Airway epithelial cell (primary cell): ENCODE measurements around a stretch of chr22.

DNA sequence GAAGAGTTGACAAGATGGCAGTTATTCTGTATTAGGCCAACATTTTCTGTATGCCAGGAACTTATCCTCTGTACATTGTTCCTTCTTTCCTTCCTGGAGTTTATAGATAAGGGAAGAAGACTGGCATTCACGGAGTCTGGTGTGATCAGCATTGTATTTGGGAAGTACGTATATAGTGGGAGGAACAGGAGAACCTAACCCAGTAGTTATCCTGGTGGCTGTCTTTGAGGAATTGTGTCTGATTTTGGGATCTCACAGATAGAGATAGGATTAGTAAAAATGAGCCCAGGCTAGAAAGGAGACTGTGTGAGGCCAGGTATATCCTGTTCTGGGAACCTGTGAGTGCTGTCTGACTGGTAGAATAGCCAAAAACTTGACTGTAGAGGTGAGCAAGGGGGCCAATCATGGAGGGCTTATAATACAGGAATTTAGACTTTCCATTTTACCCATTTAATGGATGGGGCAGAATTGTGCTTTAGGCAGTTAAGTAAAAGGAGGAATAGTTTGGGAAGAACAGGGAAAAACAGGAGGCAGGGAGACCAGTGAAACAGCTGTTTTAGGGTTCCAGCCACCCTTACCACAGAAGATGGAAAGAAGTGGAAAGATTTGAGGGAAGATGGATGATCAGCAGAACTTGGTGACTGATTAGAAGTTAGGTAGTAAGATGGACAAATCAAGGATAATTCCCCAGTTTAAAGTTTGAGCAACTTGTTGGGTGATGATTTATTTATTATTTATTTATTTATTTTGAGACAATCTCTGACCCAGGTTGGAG lies 9.9 kb downstream of the EP300 start:
- RAMPAGE, long total RNA, result no peak

DNA sequence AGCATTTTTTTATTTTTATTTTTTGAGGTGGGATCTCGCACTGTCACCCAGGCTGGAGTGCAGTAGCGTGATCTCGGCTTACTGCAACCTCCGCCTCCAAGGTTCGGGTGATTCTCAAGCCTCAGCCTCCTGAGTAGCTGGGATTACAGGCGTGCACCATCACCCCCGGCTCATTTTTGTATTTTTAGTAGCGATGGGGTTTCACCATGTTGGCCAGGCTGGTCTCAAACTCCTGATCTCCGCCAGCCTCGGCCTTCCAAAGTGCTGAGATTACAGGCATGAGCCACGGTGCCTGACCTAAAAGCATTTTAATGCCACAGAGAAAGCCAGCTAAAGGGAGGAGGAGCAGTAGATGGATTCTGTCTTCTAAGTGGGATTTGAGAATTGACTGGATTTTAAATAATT lies 14.5 kb downstream of the EP300 start:
- RAMPAGE, long total RNA, result no peak

- RAMPAGE, long total RNA, result no peak
Observed at GRCh38 chr22:41114121-41114914, 21.9 kb downstream of the EP300 start.

- RAMPAGE, long total RNA, result no peak
Observed at GRCh38 chr22:41168228-41168936, 36.7 kb upstream of the L3MBTL2 start.

DNA sequence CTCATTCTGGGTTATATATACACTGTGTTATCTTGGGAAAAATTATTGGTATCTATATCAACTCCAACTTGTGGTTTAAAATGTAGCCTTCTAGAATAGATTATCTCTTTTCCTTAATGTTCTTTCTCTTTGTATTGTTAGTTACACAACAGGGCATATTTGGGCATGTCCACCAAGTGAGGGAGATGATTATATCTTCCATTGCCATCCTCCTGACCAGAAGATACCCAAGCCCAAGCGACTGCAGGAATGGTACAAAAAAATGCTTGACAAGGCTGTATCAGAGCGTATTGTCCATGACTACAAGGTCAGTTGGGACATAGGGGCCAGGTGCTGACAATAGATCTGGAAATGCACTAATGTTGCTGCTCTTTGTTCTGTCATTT lies 34.9 kb upstream of the L3MBTL2 start:
- RAMPAGE, long total RNA, result no peak

GRCh38 chr22:41172360-41172694 lies 32.8 kb upstream of the L3MBTL2 start:
- RAMPAGE, long total RNA, result no peak

- RAMPAGE, long total RNA, result no peak
Observed at GRCh38 chr22:41176770-41177629, 28.1 kb upstream of the L3MBTL2 start.

DNA sequence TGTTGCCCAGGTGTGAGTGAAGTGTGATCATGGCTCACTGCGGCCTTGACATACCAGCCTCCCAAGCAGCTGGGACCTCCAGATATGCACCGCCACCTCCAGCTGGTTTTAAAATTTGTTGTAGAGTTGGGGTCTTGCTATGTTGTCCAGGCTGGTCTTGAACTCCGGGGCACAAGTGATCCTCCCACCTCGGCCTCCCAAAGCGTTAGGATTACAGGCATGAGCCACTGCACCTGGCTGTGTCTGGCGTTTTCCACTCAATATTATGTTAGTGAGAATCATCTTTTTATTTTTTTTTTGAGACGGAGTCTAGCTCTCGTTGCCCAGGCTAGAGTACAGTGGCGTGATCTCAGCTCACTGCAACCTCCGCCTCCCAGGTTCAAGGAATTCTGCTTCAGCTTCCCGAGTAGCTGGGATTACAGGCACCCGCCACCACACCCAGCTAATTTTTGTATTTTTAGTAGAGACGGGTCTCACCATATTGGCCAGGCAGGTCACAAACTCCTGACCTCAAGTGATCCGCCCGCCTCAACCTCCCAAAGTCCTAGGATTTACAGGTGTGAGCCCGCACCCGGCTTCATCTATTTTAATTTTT lies 2.1 kb upstream of the CHADL start:
- RAMPAGE, long total RNA, result no peak

- RAMPAGE, long total RNA, result no peak
Observed at GRCh38 chr22:41288118-41288703, 2.2 kb upstream of the RANGAP1 start.

DNA sequence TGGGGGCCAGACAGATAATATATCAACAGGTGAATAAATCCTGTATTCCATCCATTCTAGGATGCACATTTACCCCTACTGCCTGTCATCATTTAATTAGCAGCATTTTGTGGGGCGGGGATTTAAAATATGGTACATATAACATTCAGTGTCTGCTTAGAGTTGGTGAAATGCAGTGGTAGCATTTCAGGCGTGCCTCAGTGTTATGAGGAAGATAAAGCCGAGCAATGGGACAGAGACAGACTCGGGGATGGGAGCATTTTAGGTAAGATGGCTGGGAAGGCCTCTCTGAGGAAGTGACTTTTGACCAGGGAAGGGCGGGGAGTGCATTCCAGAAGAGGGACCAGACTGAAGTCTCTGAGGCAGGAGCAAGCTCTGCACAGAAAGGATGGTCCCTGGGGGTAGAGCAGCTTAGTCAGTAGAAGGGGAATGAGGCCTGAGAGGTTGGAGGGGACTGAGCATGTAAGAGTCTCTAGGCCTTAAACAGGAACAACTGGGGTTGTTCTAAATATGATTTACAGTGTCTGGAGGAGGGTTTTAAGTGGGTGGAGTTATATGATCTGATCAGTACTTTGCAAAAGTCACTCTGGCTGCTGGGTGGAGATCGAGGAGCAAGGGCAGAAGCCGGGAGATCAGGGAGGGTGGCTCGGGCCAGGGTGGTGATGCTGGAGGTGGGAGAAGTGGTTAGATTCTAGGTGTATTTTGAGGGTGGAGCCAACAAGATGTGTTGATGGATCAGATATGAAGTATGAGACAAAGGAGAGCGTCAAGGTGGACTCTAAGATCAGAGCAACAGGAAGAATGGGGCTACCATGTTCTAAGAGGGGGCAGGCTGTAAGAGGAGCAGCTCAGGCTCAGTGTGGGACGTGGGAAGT lies 31.7 kb upstream of the TEF start:
- RAMPAGE, long total RNA, result no peak

GRCh38 chr22:41367851-41368944 lies 13.5 kb upstream of the TEF start:
- RAMPAGE, long total RNA, result no peak

GRCh38 chr22:41369065-41369627 lies 12.6 kb upstream of the TEF start:
- RAMPAGE, long total RNA, result no peak

- RAMPAGE, long total RNA, result no peak
Observed at GRCh38 chr22:41375017-41375437, 6.7 kb upstream of the TEF start.

DNA sequence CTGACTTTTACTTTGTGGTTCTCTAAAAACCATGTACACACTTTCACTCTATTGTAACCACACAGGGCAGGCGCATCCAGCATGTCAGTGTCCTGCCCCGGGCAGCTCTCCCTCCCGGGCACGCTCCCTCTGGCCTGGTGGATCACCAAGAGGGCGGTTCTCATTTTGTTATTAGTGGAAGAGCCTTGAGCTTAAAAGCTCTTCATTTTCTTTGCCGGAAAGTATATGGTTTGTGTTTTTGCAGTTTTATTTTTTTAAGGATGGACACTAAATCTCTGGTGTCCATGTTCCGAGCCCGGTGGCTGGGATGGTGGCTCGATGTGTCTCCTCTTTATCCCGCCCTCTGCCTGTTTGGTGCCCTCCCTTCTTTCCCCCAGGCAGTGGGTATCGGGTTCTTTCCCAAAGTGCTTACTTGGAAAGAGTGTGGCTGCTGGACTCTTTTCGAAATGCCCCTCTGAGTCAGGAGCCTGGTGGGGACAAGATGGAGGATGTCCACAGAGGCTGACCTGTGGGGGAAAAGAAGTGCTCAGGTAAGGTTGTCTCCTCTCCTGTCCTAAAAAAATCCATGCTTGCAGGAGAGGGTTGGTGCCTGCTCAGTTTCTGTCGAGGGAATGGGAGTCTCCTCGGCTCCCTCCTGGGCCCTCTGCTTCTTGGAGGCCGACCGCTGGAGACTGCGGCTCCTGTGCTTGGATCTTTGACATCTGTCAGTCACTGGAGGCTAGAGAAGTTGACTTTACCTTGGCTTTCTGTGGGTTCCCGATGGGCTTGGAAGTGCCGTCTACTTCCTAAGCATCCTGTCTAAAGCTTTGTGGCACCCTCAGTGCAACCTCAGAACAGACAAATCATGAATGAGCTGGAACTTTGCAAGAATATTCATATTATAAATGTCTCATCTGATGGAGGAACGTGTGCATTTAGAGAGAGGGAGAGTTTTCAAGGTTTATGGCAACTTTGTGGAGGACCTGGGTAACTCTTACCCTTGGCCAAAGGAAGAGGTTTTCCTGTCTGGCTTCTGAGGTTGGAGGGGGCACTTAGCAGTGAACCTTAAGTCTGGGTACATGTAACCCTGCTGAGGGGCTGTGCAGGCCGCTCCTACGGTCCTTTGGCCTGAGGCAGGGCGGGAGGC lies 16.3 kb downstream of the TEF start:
- RAMPAGE, long total RNA, result no peak

DNA sequence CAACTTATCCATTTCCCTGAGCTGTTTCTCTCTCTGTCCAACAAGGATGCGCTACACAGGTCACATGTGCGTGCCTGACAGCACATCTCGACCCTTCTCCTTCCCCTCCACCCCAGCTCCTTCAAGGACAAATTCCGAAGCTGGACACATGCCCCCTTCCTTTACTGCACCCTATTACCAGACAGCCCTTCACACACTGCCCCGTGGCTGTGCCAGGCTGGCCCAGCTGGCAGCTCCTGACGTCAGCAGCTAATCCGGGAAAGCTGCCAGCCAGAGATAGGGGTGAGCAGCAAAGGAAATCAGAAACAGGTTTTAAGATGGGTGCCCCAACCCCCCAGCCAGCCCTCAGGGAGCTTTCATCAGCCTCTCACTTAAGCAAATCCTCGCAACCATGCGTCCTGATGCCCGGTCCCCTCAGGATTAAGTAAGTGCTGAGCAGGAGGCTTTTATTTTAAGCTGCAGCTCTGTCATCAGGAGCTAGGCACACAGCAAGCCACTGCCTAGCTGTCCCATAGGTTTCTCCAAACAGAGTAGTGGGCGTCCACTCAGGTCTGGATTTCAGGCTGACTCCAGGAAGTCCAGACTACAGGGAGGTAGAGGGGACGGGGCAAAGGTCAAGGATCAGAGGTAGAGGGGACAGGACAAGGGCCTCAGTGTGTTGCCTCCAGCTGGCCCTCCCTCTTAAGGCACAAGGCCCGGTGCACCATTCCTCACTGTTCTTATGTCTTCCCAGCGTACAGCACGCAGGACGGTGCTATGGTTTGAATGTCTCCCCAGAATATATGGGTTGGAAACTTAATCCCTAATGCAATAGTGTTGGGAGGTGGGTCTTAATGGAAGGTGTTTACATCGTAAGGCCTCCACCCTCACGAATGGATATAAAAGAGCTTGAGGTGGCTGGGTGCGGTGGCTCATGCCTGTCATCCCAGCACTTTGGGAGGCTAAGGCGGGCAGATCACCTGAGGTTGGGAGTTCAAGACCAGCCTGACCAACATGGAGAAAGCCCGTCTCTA lies 20.5 kb downstream of the TEF start:
- RAMPAGE, long total RNA, result no peak

DNA sequence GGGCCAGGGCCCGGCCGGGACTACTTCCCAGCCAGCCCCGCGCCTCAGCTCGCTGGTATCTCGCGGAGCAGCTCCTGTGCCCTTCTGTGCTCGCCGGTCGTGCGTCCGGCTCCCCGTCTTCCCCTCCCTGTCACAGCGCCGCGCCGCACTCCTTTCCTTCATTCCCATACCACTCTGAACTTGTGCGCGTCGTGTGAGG lies 192 bp upstream of the TOB2 start:
- RAMPAGE, long total RNA, result no peak

DNA sequence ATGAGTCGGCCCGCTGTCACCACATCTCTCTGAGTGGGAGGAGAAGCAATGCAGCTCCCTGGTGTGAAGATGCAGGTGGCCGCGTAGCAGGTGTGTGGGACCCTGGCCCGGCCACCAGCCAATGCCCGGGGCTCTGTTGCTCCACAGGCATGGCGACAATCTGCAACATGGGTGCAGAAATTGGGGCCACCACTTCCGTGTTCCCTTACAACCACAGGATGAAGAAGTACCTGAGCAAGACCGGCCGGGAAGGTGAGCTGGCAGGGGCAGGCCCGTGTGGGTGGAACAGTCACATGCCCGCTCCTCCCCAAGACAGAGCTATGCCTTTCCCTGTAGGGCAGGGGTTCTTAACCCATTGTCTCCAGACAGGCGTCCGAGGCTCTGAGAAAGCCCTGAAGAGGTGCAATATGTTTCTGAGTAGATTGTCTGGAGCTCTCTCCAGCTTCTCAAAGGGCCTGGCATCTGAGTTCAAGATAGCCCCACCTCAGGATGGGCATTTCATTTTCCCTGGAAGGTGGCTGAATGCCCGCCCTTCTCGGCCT lies 26.8 kb downstream of the POLR3H start:
- RAMPAGE, long total RNA, result no peak

DNA sequence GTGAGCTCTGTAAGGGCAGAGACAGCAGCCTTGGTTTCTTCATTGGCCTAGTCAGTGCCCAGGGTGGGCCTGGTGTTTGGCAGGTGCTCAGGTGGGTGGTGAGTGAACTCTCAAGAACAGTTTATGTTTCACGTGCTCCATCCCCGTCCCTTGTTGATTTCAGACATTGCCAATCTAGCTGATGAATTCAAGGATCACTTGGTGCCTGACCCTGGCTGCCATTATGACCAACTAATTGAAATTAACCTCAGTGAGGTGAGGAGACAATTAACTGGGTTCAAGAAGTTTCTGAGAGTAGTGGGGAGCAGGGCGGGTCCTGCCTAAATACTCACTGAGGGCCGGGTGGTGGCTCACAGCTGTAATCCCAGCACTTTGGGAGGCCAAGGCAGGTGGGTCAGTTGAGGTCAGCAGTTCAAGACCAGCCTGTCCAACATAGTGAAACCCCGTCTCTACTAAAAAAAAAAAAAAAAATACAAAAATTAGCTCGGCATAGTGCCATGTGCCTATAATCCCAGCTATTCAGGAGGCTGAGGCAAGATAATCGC lies 25.9 kb downstream of the POLR3H start:
- RAMPAGE, long total RNA, result no peak

- RAMPAGE, long total RNA, result no peak
Observed at GRCh38 chr22:41523092-41523459, 21.2 kb downstream of the POLR3H start.

- RAMPAGE, long total RNA, result no peak
Observed at GRCh38 chr22:41528661-41529681, 15.3 kb downstream of the POLR3H start.